A172 (cell line): ENCODE measurements around the genes PDZD2 and NADK2.

GRCh38 chr5:31638765-31640041 is at the start of gene PDZD2:
TSS of gene PDZD2 (plus strand) at chr5:31639131.
- RAMPAGE, long total RNA = no peak

GRCh38 chr5:32099009-32099611 is 75.0 kb downstream of the GOLPH3 start:
- RAMPAGE, long total RNA = no peak

DNA sequence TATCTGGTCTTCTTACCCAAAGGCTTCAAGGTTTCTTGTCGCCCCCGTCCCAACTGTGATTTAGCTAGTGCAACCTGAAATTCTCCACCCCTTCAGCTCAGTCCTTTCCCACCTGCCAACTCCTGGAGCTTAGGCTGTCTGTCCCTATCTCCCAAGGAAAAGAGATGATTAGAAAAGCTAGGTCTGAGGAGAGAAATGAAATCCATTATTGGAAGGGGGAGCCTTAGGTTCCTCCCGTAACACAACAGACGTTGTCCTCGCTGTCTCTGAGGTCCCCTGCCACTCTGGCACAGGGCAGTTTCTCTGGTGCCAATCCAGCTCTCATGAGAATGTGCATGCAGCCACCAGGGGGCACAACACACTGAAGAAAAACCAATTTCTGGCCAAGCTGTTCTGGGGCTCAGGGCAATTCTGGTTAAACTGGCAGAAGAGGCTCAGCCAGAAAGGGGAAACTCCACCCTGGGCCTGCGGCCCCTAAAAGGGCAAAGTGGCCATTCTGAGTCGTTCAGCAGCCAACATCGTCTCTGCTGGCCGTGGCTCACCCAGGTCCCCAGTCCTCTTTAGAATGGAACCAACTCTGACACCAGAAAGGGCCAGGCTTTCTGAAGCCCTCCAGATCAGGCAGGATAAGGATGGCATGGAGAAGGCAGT is 58.3 kb upstream of the GOLPH3 start:
- RAMPAGE, long total RNA = no peak

GRCh38 chr5:32311806-32312417 is 827 bp downstream of the MTMR12 start:
- RAMPAGE, long total RNA = no peak

- RAMPAGE, long total RNA = no peak
Measured at GRCh38 chr5:32402269-32402859, 42.2 kb downstream of the ZFR start.

GRCh38 chr5:32538013-32538615 is 47.2 kb upstream of the SUB1 start:
- RAMPAGE, long total RNA = no peak

- RAMPAGE, long total RNA = no peak
Measured at GRCh38 chr5:33439149-33439523, 1.6 kb upstream of the TARS1 start.

DNA sequence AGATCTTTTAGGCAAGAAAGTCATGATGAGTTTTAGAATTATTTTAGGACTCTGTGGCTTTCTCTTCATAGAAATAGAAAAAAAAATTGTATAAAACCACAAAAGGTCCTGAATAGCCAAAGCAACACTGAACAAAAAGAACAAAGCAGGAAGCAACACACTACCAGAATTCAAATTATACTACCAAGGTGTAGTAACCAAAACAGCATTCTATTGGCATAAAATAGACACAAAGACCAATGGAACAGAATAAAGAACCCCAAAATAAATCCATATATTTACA is 1.1 kb upstream of the AMACR start:
- RAMPAGE, long total RNA = no peak

DNA sequence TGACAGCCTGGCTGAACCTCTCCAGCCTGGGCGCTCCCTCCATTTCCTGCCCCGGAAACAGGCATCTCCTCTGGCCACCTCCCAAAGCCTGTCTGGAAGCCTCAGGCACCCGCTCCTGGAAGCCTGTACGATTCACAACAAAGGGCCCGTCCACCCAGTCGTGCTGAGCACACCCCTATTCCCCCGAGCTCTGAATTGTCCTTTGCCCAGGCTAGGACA is 138.2 kb upstream of the C1QTNF3 start:
- RAMPAGE, long total RNA = no peak

DNA sequence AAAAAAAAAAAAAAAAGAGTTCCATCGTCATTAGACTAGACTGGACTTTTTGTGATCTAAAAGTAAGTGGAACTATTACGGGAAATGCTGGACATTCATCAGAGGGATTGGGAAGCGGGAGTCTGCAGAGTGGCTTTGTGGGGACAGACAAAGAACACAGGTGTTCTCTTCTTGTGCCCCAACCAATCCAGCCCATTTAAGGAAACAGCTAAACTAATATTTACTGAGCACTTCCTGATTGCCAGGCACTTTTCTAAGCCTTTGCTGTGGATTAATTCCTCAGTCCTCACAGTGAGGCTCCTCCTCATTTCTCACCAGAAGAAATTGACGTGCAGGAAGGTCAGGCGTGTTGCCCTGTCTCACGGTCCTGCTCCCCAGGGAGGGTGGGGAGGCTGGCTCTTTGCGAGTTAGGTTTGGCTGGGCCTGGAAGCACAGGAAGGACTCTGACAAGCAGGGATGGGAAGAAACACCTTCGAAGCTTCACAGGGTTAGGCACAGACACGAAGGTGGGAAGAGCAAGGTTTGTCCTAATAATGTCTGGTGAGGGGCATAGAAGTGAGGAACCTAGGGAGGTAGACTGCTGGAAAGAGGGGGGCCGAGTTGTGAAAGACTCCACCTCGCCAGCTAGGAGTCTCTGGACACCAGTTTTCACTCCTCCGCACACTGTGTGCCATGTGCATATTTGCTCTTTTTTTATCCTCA is 176.2 kb upstream of the RAI14 start:
- RAMPAGE, long total RNA = no peak

GRCh38 chr5:34503239-34504392 is 152.5 kb upstream of the RAI14 start:
- RAMPAGE, long total RNA = no peak

DNA sequence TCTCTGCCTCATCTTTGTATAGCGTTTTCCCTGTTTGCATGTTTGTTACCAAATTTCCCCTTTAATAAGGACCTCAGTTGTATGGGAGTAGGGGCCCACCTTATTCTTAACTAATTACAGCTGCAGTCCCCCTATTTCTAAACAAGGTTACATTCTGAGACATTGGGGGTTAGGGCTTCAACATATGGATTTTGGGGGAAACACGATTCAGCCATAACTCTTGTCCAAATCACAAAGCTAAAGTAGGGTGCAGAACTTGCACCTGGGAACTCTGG is 43.3 kb downstream of the RAI14 start:
- RAMPAGE, long total RNA = no peak

- RAMPAGE, long total RNA = no peak
Measured at GRCh38 chr5:34911287-34911972, 3.9 kb downstream of the RAD1 start.

GRCh38 chr5:35194979-35196070 is 35.0 kb downstream of the PRLR start:
- RAMPAGE, long total RNA = no peak

DNA sequence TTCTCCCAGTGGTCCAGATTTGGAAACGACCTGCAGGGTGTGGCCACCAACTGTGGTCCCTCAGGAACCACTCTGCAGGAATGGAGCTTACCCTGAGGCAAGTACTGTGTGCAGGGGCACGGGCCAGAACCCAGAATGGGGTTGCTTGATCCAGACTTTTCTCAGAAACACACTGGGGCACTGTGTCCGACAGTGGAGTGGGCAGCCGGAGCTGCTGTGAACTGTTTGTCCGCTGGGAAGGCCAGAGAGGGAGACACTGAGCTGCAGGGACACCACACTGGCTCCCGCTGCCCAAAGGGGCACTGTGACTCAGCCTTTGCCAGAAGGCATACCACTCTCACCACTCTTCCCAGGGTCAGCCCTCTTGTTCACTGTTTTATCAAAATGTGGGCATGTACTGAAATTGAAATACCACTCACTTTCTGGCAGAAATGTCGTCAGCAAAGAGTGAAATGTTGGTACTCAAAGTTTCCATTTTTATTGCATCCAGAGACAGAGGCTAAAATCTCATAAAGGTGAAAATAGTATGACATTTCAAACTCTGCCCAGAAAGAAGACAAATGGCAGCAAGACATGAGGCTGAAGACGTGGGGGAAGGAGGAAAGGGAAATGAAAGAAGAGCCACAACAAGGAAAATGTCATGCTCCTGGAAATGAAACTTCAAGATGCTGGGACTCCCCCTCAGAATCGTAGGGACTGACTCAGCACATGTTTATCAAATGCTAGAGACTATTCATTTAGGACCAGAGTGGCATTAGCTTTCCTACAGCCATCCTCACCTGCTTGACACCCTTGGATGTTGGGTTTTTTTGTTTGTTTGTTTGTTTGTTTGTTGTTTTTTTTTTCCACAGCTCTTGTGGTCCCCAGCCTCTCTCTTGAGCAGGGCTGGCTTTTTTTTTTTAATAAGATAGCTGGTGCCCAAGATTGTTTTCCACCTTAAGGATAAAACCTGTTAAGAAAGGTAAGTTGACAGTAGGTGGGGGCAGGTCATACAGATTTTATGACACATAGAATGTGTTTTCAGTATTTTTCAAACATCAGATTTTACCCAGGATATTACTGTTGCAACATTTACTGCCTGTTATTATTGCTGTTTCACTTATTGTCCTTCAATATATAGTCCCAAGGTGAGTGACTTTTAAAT is 4.3 kb upstream of the IL7R start:
- RAMPAGE, long total RNA = no peak

- RAMPAGE, long total RNA = no peak
Measured at GRCh38 chr5:35863274-35863807, 6.7 kb downstream of the IL7R start.

DNA sequence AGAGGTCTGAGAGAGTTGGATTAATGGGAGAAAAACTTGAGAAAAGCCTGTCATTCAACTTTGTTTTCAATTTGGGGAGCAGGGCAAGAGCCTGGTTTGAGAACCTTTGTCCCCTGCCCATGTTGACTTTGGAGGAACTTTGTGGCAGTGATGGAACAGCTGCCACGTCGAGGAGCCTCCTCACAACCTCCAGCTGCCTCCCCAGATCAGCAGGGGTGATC is 8.7 kb downstream of the SKP2 start:
- RAMPAGE, long total RNA = no peak

- RAMPAGE, long total RNA = start-site peak on the minus strand at chr5:36242142-36242177, 18 and 15 reads in 2 replicates
Measured at GRCh38 chr5:36241726-36242649, at the start of gene NADK2. TSS of gene NADK2 (minus strand) at chr5:36241925.

GRCh38 chr5:36242650-36242992 is 896 bp upstream of the NADK2 start:
- RAMPAGE, long total RNA = no peak

- RAMPAGE, long total RNA = no peak
Measured at GRCh38 chr5:36300479-36301071, 1.1 kb downstream of the RANBP3L start.